Non-pigmented ciliary epithelial cell (primary cell): ENCODE measurements around a stretch of chr6.

- RRBS: no CpG with 5 or more reads among the region's 6 CpGs
Measured at GRCh38 chr6:11881415-11881891, 102.8 kb upstream of the ADTRP start.

- RRBS: no CpG with 5 or more reads among the region's 11 CpGs
Measured at GRCh38 chr6:12007524-12008249, 4.4 kb upstream of the HIVEP1 start.

GRCh38 chr6:12008250-12008957 lies 3.7 kb upstream of the HIVEP1 start:
- RRBS: no CpG with 5 or more reads among the region's 25 CpGs

GRCh38 chr6:12012875-12013369 lies 810 bp downstream of the HIVEP1 start:
- RRBS: 45% methylated on average over 2 of the region's 28 CpGs

DNA sequence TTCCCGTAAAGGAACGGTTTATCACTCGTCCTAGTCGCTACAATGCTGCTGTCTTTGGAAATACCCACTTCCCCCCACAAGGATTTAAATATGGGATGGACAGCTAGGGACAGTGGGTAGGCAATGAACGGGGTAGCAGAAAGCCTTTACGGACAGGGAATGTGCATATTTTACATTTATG lies 1.1 kb downstream of the HIVEP1 start:
- RRBS: no CpG with 5 or more reads among the region's 6 CpGs

GRCh38 chr6:12019120-12019676 lies 7.1 kb downstream of the HIVEP1 start:
- RRBS: no CpG with 5 or more reads among the region's 15 CpGs

- RRBS: no CpG with 5 or more reads among the region's 6 CpGs
Measured at GRCh38 chr6:12293421-12294391, 3.5 kb downstream of the EDN1 start.

GRCh38 chr6:12328618-12329092 lies 38.5 kb downstream of the EDN1 start:
- RRBS: no CpG with 5 or more reads among the region's 3 CpGs

DNA sequence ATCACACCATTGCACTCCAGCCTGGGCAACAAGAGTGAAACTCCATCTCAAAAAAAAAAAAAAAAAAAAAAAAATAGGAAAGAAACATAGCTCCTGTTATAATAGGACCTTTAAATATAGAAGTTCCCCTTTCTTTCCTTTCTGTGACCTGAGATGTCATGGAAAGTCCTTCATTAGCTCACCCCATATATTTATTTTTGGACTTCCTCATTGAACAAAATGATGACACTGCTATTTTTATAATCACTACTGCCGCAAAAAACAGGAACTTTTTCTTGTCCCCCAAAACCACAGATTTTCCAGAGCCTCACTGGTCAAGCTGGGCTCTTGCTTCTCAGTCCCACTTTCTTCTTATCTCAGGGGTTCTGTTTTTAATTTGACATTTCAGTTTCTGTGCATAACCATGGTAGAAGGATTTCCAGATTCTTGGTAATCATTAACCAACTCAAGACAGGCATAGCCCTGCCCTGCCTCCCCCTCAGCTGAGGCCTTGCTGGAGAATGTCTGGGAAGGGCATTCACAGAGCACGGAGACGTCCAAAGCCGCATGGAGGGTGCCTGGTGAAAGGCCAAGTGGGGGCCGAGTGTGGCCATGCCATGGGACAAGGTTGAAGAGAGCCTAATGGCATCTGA lies 73.5 kb downstream of the EDN1 start:
- RRBS: no CpG with 5 or more reads among the region's 5 CpGs

- RRBS: no CpG with 5 or more reads among the region's 9 CpGs
Measured at GRCh38 chr6:12422724-12423249, 132.6 kb downstream of the EDN1 start.

DNA sequence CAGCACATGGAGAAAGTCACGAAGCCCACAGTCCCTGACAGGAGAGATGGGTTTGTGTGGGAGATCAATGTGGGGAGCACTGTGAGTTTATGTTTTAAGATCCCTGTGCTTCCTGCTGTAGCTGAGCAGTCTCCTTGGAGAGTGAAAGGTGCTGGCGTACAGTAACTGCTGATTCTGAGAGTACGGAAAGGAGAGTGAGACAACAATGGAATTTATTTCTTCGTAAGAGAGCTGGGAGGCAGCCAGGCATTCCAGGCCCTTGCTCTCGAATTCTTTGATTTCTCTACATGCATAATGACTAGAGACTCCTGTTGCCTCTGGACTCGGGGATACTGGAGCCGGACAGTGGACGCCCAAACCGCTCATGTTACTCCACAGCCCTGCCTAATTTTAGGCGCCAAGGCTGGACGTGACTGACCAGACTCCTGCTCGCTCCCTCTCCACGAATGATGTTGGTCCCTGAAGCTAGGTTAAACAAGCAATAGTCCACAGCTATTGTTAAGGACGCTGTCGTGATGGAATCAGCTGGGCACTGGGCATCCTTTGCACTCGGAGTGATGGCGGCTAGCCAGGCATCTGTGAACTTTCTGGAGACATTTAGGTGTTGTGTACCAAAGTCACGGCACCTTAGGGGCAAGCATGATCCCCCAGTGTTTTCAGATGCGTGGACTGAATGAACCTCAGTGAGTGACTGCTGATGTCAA lies 130.9 kb upstream of the PHACTR1 start:
- RRBS: no CpG with 5 or more reads among the region's 19 CpGs

GRCh38 chr6:13044279-13044786 lies 284.0 kb downstream of the TBC1D7 start:
- RRBS: no CpG with 5 or more reads among the region's 7 CpGs

- RRBS: no CpG with 5 or more reads among the region's 11 CpGs
Measured at GRCh38 chr6:13229434-13230214, 98.7 kb downstream of the TBC1D7 start.

GRCh38 chr6:13274439-13274938 lies 53.8 kb downstream of the TBC1D7 start:
- RRBS: no CpG with 5 or more reads among the region's 5 CpGs

- RRBS: no CpG with 5 or more reads among the region's 8 CpGs
Measured at GRCh38 chr6:13327694-13328022, 679 bp downstream of the TBC1D7 start.

GRCh38 chr6:13457407-13458135 lies 29.8 kb downstream of the GFOD1 start:
- RRBS: no CpG with 5 or more reads among the region's 12 CpGs

GRCh38 chr6:13470043-13470941 lies 17.1 kb downstream of the GFOD1 start:
- RRBS: no CpG with 5 or more reads among the region's 12 CpGs

GRCh38 chr6:13486623-13487196 lies 690 bp downstream of the GFOD1 start:
- RRBS: 1% methylated on average over 11 of the region's 52 CpGs

DNA sequence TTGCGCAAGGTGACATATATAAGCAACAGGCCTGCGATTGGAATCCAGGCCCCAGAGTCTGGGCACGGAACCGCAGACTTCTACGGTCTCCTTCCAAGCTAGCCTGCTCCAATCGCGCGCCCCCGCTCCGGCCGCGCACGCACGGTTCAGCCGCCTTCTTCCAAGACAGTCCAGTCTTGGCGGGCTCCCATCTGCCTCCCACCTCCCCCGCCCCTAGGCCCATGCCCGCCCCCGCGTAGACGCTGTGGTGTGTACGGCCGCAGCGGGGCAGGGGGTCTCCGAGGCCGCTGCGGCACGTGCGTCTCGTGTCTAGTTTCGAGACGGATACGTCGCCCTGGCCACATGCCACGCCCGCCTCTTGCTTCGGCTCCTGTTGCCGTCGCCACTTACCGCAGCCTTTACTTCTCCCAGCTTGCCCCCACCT lies 781 bp upstream of the GFOD1 start:
- RRBS: no CpG with 5 or more reads among the region's 40 CpGs

DNA sequence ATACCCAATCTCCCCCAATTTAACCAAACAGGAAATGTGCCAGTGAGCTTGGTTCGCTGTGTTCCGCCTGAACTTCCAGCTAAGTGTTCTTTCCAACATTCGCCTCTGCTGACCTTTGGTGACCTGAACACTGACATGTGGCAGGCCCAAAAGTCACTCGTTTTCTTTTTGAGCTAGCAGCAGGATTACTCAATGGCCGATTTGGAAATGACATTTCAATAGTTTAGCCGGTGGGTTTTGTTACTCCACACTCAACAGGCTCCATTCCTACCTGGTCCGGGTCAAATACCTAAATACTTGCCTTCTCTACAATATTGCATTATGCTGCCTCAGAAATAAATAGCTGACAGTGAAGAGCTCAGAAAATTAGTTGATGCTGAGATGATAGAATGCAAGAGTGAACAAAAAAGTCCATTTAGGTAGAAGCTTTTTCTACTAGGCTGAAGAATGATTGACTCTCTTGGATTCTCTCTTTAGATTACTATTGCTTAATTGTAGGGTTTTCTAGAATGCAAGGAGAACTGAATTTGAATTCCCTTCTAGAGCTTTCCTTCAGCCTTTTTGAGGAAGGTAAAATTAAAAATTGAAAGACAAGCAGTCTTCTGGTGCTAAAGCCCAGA lies 12.4 kb upstream of the SIRT5 start:
- RRBS: no CpG with 5 or more reads among the region's 7 CpGs